HTR-8/SVneo (cell line): Measurements from ENCODE around the gene STOX2.

DNA sequence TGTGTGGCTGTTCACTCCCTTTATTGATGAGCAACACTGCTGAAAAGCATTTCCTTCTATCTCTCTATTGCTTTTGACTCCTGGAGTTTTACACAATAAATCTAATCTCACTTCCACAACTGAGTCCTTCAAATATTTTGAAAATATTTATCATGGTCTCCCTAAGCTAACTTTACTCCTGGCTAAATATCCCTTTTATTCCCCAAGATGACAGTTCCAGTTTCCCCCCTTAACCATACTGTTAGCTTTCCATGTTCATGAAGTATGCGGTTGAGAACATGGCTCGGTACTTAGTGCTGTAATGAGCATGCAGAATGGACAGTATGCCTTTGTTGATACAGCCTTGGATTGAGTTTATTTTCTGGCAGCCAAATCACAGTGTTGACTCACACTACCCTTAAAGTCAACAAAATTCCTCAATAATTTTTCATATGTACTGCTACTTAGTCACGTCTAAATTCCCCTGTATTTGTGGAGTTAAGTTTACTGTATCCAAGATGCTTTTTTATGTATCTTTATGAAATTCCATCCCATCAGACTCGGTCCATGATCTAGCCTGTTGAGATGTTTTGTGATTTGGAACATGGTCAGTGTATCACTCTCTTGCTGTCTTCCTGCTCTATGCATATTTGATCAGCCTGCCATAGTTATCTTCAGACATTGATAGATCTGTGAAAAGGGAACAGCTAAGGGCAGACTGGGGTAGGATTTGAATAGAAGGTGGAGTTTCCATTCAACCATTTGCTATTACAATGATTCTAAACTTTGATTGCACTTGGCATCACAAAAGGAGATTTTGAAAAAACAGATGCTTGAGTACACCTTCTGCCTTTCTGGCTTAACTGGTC is 1.5 kb upstream of the VEGFC start:
- RRBS = no CpG with 5 or more reads among the region's 4 CpGs

- RRBS = no CpG with 5 or more reads among the region's 5 CpGs
These were observed 3.3 kb upstream of the AGA start for GRCh38 chr4:177445533-177445860.

GRCh38 chr4:178322405-178322820 is 880.2 kb upstream of the AGA start:
- RRBS = no CpG with 5 or more reads among the region's 4 CpGs

GRCh38 chr4:178322880-178323222 is 880.6 kb upstream of the AGA start:
- RRBS = no CpG with 5 or more reads among the region's 4 CpGs

GRCh38 chr4:179465162-179465845 is 2023.1 kb upstream of the AGA start:
- RRBS = no CpG with 5 or more reads among the region's 8 CpGs

- RRBS = 3% methylated on average over 70 of the region's 138 CpGs
These were observed 2184.7 kb upstream of the TENM3 start for GRCh38 chr4:180058172-180059288.

- RRBS = no CpG with 5 or more reads among the region's 4 CpGs
These were observed 1416.2 kb upstream of the TENM3 start for GRCh38 chr4:180826999-180827472.

DNA sequence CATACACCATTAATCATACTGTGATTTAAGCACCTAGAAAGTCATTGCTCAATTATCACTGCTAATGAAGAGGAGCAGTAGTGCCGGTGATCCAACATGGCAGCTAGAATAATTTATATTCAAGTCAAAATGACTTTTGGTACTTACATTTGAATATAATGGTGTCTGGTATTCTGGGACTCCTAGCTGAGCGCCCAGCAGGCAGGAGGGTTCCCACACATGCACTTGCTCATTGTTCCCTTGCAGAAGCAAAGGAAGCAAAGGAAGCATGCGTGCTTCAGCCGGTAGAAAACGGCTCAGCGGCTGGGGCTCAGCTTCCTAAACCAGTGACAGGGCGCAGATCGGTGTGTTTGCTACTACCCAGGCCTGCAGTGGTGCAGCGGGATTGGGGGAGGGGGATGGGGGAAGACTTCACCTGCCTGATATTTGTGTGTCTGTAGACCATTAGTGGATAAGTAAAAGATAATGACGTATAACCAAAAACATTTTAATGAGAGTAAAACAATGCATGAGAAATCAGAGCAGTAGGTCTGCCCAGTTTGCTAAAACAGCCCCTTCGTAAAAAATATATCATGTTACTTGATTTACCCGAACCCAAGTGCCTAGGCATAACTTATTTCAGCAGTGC is 978.3 kb upstream of the TENM3 start:
- RRBS = no CpG with 5 or more reads among the region's 12 CpGs

DNA sequence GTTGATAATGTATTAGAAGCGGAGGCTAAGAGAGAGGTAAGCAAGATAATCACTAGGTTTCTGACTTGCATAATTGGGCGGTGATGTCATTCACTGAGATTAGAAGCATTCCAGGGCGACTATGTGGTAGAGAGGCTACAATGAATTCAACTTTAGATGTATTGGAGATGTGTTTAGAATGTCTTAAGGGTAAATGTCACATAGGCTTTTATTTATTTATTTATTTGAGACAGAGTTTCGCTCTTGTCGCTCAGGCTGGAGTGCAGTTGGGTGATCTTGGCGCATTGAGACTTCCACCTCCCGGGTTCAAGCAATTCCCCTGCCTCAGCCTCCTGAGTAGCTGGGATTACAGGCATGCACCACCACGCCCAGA is 310 bp upstream of the TENM3 start:
- RRBS = no CpG with 5 or more reads among the region's 8 CpGs

- RRBS = no CpG with 5 or more reads among the region's 8 CpGs
These were observed 168.9 kb downstream of the DCTD start for GRCh38 chr4:182748256-182748711.

DNA sequence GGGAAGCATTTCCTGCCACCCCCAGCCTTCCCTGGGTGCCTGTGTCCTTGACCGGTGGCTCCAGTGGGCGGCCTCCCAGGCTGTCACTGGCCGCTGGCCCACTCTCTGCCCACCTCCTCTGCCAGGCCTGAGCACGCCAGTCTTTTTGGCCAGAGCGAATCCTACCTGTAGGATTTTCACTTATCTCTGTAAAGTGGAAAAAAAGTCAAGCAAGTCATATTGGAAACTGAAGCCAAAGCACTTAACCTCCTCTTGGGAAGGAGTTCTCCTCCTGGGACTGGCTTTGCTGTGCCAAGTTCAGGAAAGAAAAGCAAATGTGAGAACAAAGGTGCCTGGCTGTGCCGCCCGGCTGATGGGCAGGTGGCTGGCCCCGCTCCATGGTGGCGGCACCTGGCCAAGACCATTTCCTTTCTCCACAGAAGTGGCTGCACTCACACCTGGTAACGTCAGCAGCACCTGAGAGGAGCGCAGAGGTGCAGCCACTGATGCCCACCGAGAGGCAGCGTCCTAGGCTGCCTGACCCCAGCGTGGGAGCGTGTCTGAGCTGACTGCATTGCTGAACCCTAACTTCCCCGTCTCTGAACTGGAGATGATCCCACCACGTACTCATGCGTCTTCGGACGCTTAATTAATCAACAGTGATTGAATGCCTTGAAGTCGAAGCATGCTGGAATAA is 54.3 kb downstream of the DCTD start:
- RRBS = 91% methylated on average over 1 of the region's 21 CpGs

GRCh38 chr4:182895746-182896327 is 21.3 kb downstream of the DCTD start:
- RRBS = 96% methylated on average over 3 of the region's 14 CpGs

DNA sequence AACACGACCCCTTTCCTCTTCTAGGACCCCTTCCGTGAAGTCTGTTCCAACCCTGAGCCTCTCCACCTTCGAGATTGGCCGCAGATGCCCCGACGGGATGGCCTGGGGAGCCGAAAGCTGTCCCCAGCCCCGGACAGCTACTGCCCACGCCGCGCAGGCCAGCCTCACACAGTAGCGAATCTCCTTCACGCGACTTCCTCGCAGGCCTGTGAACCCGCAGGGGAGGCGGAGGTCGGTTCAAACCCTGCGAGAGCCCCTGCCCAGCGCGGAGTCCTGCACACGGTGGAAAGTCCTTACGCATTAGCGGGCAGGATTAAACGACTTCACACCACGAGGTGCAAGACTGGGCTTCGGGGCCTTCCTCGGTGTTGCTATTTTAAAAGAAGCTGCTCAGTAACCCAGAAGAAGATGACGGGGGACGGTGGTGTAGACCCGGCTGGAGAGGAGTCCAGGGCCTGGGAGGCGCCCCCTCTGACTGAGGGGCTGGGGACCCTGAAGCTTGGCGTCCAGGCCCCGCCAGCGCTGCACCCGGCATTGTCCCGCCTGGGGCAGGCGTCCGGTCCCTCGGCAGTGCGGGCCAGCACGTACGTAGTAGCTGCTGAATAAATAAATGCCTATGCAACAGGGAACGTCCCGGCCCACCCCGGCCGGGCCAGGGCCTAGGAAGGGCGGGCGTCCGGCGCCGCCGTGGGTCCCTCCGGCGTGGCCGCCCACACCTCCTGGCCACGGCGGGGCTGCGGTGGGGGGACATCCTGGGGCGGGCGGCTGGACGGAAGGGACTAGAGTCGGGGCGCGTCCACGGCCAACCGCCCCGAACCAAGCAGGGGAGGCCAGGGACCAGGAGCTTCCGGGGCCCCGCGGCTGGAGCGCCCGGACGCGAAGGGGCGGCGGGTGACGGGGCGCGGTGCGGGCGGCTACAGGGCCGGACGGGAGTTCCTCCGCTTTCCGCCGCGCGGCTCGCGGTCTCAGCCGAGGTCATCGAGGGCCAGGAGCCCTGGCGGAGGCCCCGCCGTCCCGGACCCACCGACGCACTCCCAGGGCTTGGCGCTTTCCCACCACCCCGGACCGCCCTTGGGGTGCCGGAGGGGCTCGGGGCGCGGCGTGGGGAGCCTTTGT is 1.1 kb upstream of the WWC2 start:
- RRBS = 7% methylated on average over 43 of the region's 107 CpGs

DNA sequence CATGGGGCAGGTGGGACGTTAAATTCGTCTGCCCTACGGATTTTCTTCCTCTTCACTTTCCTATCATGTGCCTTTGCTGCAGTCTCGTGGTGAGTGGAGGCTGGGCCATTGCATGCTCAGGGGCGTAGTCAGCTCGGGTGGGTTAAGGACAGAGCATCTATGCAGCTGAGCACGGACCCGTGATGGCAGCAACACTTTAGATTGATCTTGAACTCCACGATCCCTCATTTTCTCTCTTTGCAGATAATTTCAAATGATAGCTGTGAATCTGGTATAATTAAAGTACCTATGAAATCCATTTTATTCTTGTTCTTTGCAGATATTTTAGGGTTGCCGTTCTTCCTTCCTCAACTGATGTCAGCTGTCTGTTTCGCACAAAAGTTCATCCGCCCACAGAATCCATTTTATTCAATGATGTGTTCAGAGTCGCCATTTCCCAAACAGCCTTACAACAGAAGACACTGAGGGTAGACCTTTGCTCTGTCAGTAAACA is 51.4 kb downstream of the CLDN22 start:
- RRBS = no CpG with 5 or more reads among the region's 13 CpGs

GRCh38 chr4:183408635-183409334 is 35.7 kb upstream of the CDKN2AIP start:
- RRBS = no CpG with 5 or more reads among the region's 12 CpGs

DNA sequence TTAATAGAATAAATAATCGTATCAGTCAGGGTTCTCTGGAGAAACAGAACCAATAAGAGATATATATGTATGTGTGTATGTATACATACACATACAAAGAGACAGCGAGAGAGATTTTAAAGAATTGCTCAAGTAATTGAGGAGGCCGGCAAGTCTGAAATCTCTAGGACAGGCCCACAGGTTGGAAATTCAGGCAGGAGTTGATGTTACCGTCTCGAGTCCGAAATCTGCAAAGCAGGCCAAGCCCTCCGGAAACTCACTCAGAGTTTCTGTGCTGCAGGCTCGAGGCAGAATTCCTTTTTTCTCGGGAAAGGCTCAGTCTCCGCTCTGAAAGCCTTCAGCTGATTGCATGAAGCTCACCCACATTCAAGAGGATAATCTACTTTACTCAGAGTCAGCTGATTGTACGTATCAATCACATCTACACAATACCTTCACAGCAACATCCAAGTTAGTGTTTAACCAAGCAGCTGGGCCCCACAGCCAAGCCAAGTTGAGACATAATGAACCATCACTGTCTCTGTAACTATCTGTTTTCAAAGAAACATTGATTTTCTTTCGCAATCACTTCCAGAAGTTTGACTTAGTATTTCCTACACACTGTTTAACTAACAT is 40.5 kb downstream of the RWDD4 start:
- RRBS = 96% methylated on average over 3 of the region's 12 CpGs

- RRBS = no CpG with 5 or more reads among the region's 5 CpGs
These were observed 23.2 kb downstream of the RWDD4 start for GRCh38 chr4:183635813-183636176.

DNA sequence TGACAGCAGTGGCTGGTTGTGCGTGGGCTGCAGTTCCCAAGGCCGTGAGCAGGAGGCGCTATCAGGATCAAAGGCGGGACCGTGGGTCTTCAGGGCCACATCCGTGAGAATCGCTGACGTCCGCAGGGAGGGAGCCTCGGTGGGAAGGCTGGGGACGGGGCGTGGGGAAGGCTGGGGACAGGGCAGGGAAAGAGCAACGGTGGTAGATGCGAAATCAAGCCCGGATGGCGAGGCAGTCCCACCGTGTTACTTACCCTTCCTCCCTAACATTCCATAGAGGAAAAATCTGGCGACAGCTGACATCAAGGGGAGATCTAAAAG is 99.3 kb downstream of the TRAPPC11 start:
- RRBS = no CpG with 5 or more reads among the region's 18 CpGs

DNA sequence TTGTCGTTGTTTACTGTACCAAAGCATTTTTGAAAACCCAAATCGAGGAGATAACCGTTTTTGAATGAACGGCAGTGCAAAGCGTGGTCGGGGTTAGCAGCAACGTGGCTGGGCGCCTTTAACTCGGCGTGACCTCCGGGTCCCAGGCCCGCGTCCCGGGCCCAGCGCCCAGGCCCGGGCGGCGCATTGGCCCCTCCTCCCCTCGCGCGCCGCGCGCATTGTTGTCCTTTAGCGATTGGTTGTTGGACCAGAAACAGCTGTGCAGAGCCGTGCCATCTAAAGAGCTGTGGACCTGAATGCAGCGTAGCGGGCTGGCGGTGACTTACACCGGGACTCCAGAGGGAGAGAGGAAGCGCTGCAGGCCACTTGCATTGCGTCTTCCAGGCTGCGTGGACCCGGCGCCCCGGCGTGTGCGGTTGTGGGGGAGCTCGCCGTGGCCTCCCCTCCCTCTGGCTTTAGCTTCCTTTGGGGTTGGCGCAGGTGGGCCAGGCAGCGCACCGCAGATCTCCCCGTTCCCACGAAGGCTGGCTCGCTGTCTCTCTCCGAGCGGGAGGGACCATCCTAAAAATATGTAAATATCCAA is at the start of gene STOX2:
Gene STOX2 (plus strand): TSS at position 250 of the 583 bp plus-strand sequence.
- RRBS = 15% methylated on average over 5 of the region's 48 CpGs

- RRBS = no CpG with 5 or more reads among the region's 22 CpGs
These were observed 134.8 kb downstream of the STOX2 start for GRCh38 chr4:184039802-184040398.